ENCODE measurements around the gene CST3.

GRCh38 chr20:23050538-23051169 is 1.2 kb upstream of the THBD start:
- RRBS: 2% methylated on average over 5 of the region's 35 CpGs

DNA sequence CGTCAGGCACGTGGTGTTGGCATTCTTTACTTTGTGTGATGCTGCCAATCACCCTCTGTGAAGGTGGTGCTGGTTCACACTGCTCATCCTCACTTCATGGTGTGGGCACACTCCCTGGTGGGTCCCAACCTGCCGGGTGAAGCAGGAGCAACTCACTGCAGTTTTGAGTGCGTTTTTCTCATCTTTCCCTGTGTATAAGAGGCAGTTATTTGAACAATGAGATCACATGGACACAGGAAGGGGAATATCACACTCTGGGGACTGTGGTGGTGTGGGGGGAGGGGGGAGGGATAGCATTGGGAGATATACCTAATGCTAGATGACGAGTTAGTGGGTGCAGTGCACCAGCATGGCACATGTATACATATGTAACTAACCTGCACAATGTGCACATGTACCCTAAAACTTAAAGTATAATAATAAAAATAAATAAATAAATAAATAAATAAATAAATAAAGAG is 53.6 kb upstream of the CD93 start:
- RRBS: no CpG with 5 or more reads among the region's 5 CpGs

DNA sequence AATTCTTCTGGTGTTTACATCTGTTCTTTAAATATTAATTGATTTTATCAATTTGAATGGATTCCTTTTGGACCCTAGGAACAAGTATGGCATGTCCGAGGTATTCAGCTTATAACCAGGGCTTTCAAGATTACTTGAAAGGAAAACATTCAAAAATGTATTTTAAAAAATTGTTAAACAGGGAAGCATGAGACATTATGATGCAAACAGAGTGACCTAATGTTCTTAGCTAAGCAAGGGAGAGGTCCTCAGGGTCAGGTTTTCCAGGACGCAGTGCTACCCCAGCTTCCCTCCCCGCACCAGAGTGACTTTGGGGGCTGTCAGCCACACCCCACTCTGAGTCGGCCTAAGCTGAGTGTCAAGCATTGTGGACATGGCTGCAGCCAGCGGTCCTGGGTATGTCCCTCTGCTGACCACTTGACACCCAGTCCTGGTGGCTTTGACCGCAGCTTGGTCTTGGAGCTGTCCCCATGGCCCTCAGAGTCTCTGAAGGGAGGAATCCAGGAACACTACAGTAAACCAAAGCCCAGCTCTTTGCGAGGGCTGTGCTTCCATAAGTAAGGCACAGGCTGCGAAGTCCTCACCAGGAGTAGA is 54.8 kb upstream of the CD93 start:
- RRBS: no CpG with 5 or more reads among the region's 8 CpGs

- RRBS: no CpG with 5 or more reads among the region's 15 CpGs
Measured at GRCh38 chr20:23142148-23142890, 56.2 kb upstream of the CD93 start.

GRCh38 chr20:23161935-23162618 is 76.0 kb upstream of the CD93 start:
- RRBS: no CpG with 5 or more reads among the region's 12 CpGs

- RRBS: no CpG with 5 or more reads among the region's 9 CpGs
Measured at GRCh38 chr20:23435908-23436609, 3.4 kb upstream of the CSTL1 start.

DNA sequence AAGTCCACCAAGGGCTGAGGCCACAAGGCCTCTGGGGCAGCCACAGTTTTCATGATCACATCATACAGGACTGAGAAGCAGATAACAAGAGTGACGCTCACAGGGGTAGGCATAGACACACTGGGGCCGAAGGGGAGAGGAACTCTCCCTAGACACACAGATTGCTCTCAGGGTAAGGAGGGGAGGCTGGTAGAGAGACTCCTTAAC is 224 bp downstream of the CST8 start:
- RRBS: no CpG with 5 or more reads among the region's 2 CpGs

- RRBS: no CpG with 5 or more reads among the region's 2 CpGs
Measured at GRCh38 chr20:23602164-23602554, 3.6 kb downstream of the CST9 start.

DNA sequence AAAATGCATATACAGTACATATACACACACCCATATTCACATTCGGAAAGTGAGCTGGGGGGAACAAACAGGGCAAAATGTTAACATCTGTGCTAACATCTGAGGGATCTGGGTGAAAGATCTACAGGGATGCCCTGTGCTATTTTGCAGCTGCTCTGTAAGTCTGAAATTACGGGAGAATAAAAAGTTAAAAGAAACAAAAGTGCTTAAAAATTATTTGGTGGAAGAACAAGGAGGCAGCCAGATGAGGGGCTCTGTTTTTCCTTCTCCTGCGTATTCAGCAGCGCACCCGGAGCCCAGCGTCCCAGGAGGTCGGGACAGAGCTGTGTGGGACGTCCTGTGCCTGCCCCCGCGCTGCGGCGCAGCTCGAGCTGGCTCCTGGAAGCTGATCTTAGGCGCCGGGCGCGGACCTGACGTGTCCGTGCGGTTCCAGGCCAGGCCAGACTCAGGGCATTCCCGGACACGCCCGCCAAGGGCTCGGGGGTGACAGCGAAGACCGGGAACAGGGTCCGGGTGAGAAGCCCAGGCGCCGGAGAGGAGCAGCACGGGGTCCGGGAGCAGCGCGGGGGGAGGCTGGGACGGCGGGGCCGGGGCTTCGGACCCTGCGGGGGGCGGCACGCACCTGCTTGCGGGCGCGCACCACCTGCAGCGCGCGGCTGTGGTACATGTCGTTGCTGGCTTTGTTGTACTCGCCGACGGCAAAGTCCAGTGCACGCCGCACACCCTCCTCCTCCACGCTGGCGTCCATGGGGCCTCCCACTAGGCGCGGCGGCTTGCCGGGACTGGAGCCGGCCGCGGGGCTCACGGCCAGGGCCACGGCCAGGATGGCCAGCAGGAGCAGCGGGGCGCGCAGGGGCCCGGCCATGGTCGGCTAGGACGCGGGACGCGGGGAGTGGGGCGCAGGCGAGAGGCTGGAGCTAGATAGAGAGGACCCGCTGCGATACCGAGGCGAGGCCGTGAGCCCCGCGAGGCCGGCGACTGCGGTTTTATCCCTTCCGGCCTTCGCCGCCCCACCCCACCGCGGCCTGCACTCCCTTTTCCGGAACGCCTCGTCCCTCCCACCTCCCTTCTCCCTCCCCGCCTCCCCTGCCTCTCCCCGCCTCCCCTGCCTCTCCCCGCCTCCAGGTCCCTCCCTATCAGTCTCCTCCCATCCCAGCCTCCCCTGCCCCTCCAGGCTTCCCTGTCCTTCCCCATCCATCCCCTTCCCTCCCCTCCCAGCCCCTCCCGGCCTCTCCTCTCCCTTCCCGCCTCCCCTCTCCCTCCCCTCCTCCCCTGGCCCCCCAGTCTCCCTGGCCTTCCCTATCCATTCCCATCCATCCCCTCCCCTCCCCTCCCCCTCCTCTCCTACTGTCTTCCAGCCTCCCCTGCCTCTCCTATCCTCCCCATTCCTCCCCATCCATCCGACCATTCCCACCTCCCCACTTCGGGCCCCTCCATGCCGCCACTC is at the start of gene CST3:
TSS of gene CST3 (minus strand) at position 958 of the 1,447 bp plus-strand sequence.
- RRBS: 3% methylated on average over 38 of the region's 100 CpGs

- RRBS: no CpG with 5 or more reads among the region's 9 CpGs
Measured at GRCh38 chr20:23639418-23640034, 1.8 kb upstream of the CST3 start.

GRCh38 chr20:24108867-24109595 is 120.5 kb upstream of the GGTLC1 start:
- RRBS: no CpG with 5 or more reads among the region's 17 CpGs

DNA sequence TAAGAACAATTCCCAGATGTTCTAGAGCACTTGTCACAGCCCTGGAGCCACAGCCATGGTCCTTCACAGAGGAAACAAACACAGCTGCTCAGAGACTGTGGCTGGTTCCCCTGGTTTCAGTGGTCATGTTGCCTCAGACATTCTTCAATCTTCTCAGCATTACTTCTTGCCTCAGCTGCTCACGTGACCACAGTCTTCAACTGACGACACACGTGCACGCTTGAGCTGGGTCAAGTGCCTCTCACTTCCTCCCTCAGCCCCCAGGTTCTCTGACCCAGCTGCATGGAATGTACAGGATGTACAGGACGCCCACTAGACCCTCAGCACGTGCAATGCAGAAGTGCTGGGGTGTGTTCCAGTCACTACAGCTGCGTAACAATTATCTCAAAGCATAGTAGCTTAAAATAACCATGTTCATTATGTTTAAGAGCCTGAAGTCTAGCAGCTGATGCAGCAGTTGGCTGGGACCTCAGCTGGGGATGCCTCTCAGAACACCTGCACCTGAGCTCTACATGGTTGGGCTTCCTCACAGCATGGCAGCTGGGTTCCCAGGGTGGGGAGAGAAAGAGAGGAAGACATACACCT is 159.9 kb upstream of the GGTLC1 start:
- RRBS: no CpG with 5 or more reads among the region's 7 CpGs

DNA sequence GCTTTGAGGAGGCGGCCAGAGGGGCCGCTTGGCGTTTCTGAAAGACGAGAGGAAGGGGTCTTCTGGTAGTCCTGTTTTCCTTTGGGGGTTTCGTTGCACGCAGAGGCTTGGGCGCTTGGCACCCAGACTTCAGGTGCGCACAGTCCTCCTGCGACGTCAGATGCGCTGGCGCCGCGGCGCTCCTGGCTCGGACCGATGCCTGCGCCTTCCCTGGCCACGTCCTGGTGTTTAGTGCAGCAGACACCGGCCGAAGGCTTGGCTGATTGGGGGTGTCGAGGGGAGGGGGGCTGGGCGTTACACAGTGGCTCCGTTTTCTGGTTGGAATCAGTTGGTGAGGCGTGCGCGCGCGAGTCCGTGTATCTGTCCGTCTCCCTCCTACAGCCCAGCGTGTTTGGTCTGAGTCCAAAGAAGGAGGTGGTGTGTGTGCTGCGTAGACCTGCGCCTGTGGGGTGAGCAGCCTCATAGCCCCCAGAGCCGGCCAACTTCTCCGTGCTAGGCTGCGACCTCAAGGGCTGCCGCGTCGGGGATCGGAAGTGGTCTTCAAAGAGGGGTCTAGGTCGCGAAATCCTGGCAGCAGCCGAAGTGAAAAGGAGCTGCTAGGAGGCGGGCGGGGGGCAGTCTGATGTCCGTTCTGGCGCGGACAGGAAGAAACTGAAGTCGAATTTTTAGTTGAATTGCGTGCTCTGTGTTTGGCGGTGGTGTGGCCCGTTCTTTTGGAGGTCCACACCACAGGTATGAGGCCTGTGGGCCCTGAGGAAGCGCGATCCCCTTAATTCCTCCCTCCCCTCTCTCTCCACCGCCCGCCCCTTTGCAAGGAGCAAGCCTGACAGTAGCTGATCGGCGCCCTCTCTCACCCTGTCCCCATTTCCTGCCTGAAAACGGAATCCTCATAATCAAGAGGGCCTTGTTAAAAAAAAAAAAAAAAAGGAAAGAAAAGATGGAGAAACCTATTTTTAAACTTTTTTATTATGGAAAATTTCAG is 1.6 kb downstream of the SYNDIG1 start:
- RRBS: no CpG with 5 or more reads among the region's 60 CpGs

DNA sequence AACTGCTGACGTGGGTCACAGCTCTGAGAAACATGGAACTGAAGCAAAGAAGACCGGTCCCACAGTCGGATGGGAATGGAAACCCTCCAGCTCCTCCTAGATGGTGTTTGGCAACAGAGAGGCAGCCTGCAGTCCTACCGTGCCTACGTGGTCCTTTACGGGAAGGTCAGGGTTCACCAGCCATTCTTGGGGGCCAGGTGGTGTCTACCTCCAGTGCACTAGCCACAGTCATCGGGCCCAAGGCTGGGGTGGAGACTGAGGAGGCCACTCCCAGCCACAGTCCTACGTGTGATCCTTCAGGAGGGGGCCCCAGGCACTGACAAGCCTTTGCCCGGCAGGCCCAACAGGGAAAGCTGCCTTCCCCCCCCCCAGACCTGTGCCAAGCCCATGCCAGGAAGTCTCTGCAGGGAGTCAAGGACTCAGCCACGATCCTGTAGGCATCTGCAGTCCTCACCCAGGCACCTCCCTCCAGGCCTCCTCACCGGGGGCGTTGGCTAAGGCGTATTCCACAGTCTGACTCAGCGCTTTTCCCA is 203.1 kb upstream of the CST7 start:
- RRBS: no CpG with 5 or more reads among the region's 14 CpGs

DNA sequence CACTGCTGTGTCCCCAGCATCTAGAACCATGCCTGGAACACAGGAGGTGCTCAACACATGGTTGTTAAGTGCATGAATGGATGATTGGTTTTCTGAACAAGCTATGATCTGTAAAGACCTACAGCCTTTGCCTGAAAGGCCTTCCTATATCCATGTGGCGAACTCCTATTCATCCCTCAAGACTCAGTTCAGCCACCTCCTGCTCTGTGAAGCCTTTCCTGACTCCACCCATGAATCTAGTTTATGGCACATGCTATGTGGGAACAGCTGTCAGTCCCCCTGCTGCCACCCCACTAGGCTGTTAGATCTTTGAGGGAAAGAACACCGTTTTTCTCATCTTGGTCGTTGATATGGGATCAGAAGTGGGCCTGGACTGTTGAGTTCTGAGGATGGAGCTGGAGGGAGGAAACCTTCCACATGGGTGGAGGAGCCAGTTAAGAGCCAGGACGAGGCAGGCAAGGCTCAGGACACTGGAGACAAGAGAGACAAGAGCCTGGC is 17.9 kb upstream of the APMAP start:
- RRBS: no CpG with 5 or more reads among the region's 4 CpGs

GRCh38 chr20:25042879-25043503 is 14.9 kb downstream of the ACSS1 start:
- RRBS: no CpG with 5 or more reads among the region's 8 CpGs

- RRBS: no CpG with 5 or more reads among the region's 14 CpGs
Measured at GRCh38 chr20:25226852-25227489, 20.9 kb upstream of the PYGB start.

GRCh38 chr20:25239496-25239945 is 8.4 kb upstream of the PYGB start:
- RRBS: 100% methylated on average over 1 of the region's 11 CpGs

GRCh38 chr20:25281612-25282259 is 33.9 kb downstream of the PYGB start:
- RRBS: no CpG with 5 or more reads among the region's 28 CpGs

DNA sequence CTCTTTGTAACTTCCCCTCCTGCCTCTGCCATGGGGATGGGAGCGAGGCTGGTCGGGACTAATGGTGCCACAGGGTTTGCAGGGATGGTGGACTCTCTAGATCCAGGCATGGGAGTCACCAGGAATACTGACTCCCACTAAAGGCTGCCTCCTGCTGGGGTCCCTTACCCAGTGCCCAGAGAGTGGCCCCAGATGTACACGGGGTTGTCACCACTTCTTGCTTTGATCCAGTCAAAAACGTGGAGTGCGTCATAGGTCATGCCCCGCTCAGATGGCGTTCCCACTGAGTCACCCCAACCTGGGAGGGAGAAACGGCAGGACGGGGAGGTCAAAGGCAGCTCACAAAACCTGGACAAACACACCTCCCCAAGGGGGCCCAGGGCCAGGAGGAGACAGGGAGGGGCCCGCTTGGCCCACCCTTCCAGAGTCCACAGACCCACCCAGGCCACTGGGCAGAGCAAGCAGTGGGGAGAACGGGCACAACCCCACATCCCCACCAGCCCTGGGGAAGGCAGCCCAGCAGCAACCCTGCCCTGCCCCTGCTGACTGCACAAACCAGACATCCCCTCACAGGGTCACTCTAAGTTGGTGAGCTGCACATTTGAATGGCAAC is 61.5 kb downstream of the PYGB start:
- RRBS: no CpG with 5 or more reads among the region's 11 CpGs

All from brain (tissue), 1 donor.